Stomach (tissue), 7 donors: ENCODE measurements around a stretch of chr7.

DNA sequence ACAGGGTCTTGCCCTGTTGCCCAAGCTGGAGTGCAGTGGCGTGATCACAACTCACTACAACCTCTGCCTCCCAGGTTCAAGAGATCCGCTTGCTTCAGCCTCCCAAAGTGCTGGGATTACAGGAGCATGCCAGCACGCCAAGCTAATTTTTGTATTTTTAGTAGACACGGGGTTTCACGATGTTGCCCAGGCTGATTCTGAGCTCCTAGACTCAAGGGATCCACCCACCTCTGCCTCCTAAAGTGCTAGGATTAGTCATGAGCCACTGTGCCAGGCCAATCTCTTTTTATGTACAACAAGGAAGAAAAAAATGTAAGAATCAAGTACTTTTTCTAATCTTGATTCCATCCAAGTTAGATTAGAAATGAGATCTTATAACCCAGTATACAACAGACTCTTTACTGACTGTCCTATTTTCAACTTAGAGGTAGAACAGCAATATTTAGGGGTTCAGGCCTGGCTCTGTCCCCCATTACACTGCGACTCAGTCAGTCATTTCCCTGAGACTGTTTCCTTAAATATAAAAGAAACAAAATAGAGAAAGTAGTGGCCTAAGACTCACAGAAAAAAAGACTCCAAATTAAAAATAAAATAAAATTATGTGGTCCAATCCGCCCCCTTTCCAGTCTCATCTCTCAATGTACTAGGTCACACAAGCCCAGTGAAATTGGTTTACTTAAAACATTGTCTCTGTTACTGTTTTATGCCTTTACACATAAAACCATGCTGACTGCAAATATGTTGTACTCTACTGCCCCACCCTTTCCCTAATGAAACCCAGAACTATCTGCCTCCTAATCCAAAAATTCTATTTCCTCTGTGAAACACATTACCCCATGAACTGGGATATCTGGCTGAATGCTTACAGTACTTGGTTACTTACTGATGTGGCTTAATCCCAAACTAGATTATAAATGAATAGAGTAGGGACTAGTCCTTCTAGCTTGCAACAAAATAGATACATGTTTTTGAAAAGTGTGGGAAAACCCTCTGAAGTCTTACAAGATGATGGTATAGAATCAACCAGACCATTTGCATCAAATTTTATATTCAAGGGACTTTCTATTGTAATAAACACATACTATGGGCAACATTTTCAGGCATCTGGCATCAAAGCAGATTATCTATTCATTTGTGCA is 10.3 kb upstream of the KMT2E start:
- PRO-cap, result no peak
- RAMPAGE, long total RNA, 5 experiments, result no peak in any of the 5 experiments
- RRBS, result no CpG with 5 or more reads among the region's 7 CpGs

DNA sequence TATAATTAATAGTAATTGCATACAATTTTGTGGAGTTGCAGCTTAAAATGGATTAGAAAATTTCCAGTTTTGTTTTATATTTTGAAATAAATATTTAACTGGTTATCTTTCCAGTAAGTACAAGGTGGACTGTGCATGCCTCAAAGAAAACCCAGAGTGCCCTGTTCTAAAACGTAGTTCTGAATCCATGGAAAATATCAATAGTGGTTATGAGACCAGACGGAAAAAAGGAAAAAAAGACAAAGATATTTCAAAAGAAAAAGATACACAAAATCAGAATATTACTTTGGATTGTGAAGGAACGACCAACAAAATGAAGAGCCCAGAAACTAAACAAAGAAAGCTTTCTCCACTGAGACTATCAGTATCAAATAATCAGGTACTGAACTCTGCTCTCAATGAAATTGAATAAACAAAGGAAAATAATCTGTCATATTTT is 75.9 kb downstream of the KMT2E start:
- PRO-cap, result no peak
- RAMPAGE, long total RNA, 5 experiments, result start-site peak on the plus strand in 2 of 5 experiments, centred at positions 257 to 259 of the sequence, 41 to 121 reads per replicate
- RRBS, result no CpG with 5 or more reads among the region's 3 CpGs

GRCh38 chr7:105146392-105146818 is 132.4 kb downstream of the KMT2E start:
- PRO-cap, result no peak
- RAMPAGE, long total RNA, 5 experiments, result start-site peak on the minus strand in 2 of 5 experiments, at chr7:105146533-105146596 at its widest, 18 to 32 reads per replicate
- RRBS, result no CpG with 5 or more reads among the region's 2 CpGs

DNA sequence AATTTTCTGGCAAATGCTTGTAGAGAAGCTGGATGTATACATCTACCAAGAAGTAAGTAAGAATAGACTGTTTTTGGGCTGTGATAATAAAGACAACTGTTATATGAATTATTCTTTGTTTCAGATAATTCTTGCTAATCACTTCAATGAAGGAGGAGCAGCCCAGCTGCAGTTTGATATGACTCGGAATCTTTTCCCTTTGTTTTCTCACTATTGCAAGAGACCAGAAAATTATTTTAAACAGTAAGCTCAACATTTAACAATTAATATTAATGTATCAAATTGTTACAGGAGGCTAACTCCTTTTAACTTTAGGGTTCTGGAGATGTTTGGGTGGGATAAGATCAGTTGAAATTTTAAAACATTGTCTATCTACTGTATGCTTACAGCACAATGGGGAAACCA is 15.9 kb downstream of the EFCAB10 start:
- PRO-cap, result no peak
- RAMPAGE, long total RNA, 5 experiments, result no peak in any of the 5 experiments
- RRBS, result no CpG with 5 or more reads among the region's 1 CpG

- PRO-cap, result no peak
- RAMPAGE, long total RNA, 5 experiments, result no peak in any of the 5 experiments
- RRBS, result no CpG with 5 or more reads among the region's 5 CpGs
Measured at GRCh38 chr7:105875391-105875807, 1.0 kb downstream of the ATXN7L1 start.

- PRO-cap, result unidirectional peak, plus-strand start at chr7:106110341
- RAMPAGE, long total RNA, 5 experiments, result start-site peak on the minus strand in 1 of 5 experiments, at chr7:106110099-106110152 at its widest, 5 reads per replicate
- RRBS, result no CpG with 5 or more reads among the region's 3 CpGs
Measured at GRCh38 chr7:106110004-106110471, 2.1 kb downstream of the SYPL1 start.

DNA sequence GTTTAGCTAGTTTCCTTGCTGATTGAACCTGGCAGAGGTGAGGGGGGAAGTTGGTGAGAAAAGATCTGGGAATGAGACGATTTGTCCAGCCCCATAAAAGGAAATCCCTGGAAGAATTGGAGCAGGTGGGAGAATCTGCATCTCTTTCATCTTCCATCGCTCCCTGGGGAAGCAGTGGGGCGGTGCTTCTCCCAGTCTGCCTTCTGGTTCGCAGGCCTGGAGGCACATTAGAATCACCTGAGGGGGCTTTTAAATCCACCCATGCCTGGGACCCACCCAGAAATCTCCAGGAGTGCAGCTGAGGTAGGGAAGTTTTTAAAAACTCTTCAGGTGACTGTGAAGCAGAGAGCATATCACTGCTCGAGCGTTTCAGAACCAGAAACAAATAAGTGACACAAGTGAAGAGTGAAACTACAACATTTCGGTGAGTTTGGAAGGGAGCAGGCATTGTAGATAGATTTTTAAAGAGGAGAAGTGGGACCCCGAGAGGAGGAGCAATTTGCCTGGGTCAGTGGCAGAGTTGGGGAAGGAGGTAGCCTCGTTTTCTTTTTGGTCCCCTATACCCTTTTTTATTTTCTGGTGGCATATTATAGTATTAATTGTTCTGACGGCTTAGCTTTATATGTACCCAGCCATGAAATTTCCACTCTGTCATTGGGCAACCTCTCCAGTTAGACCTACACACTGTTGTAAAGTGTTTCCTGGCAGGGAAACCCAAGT is 26.8 kb upstream of the SYPL1 start:
- PRO-cap, result no peak
- RAMPAGE, long total RNA, 5 experiments, result no peak in any of the 5 experiments
- RRBS, result no CpG with 5 or more reads among the region's 10 CpGs

- PRO-cap, result no peak
- RAMPAGE, long total RNA, 5 experiments, result no peak in any of the 5 experiments
- RRBS, result no CpG with 5 or more reads among the region's 6 CpGs
Measured at GRCh38 chr7:106269675-106270256, 15.0 kb downstream of the NAMPT start.

DNA sequence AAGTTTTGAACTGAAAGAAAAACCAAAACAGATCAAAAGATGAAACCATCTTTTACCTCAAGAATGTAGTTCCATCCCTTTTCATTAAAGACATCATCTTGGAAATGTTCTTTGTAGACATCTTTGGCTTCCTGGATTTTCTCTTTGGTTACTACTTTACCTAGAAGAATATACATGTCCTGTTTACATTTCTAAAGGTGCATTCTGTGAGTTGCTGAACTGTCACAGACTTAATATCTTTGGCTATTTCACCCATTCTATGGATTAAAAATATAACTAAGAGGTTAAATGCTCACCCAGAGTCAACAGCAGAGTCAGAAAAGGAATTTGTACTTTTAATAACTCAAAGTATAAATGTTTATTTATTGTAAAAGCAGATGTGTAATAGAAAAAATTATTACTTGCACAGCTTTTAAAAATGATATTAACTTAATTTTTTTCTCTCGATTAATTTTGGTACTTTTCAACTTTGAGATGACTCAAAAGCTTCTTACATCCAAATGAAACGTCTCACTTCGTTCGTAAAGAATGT is 9.8 kb downstream of the NAMPT start:
- PRO-cap, result no peak
- RAMPAGE, long total RNA, 5 experiments, result start-site peak on the minus strand in 2 of 5 experiments, centred at positions 72 to 83 of the sequence, 8 to 67 reads per replicate
- RRBS, result no CpG with 5 or more reads among the region's 4 CpGs

- PRO-cap, result no peak
- RAMPAGE, long total RNA, 5 experiments, result no peak in any of the 5 experiments
- RRBS, result no CpG with 5 or more reads among the region's 10 CpGs
Measured at GRCh38 chr7:106276386-106276923, 8.3 kb downstream of the NAMPT start.

- PRO-cap, result bidirectional peak, plus-strand start at chr7:106283995, minus-strand start at chr7:106284001; bidirectional peak, plus-strand start at chr7:106284192, minus-strand start at chr7:106284195; bidirectional peak, plus-strand start at chr7:106284630, minus-strand start at chr7:106284321
- RAMPAGE, long total RNA, 5 experiments, result start-site peak on the minus strand in 2 of 5 experiments, at chr7:106284492-106284568 at its widest, 29 to 69 reads per replicate
- RRBS, result 2% methylated on average over 21 of the region's 76 CpGs
Measured at GRCh38 chr7:106283626-106284738, 801 bp downstream of the NAMPT start.

DNA sequence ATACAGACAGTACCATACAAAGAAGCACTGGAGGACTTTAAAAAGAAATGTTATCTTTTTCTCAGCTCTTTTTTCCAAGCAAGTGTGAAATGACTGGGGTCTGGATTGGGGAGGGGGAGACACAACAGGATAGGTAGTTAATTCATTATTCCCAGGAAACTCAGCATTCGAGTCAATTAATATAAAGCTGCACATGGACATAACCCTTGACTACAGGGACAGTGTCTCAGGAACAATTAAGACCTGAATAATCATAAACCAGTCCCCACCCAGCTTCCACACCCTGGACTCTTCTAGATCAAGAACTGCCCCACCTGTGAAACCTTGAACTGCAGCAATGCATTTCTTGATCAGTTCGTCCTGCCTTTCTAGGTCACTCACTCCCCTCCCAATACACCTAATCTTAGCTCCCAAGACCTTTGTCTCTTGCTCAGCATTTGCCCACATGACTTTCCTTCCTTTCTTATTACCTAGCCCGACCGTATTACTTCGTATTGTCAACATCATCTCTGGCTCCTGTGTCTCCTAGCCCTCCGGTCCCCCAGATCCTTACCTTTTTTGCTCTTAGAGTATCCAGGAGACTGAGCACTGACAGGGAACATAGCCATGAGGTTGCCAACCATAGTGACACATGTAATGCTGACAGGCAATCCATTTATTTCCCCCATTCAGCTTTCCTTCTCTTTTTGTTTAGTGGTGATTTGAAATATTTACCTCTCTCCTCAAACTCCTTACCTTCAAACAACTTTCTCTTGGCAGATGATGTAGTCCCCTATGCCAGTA is 5.5 kb upstream of the NAMPT start:
- PRO-cap, result no peak
- RAMPAGE, long total RNA, 5 experiments, result no peak in any of the 5 experiments
- RRBS, result no CpG with 5 or more reads among the region's 6 CpGs

- PRO-cap, result no peak
- RAMPAGE, long total RNA, 5 experiments, result no peak in any of the 5 experiments
- RRBS, result no CpG with 5 or more reads among the region's 4 CpGs
Measured at GRCh38 chr7:106365171-106365886, 80.5 kb upstream of the NAMPT start.

- PRO-cap, result no peak
- RAMPAGE, long total RNA, 5 experiments, result no peak in any of the 5 experiments
Measured at GRCh38 chr7:106414126-106414592, 129.4 kb upstream of the NAMPT start.

- PRO-cap, result no peak
- RAMPAGE, long total RNA, 5 experiments, result no peak in any of the 5 experiments
- RRBS, result no CpG with 5 or more reads among the region's 4 CpGs
Measured at GRCh38 chr7:106485869-106486956, 174.7 kb downstream of the CCDC71L start.

GRCh38 chr7:106530080-106530596 is 130.8 kb downstream of the CCDC71L start:
- PRO-cap, result no peak
- RAMPAGE, long total RNA, 5 experiments, result no peak in any of the 5 experiments
- RRBS, result no CpG with 5 or more reads among the region's 5 CpGs

GRCh38 chr7:106881595-106882038 is 16.5 kb downstream of the PIK3CG start:
- PRO-cap, result no peak
- RAMPAGE, long total RNA, 5 experiments, result no peak in any of the 5 experiments
- RRBS, result no CpG with 5 or more reads among the region's 7 CpGs

- PRO-cap, result no peak
- RAMPAGE, long total RNA, 5 experiments, result no peak in any of the 5 experiments
- RRBS, result no CpG with 5 or more reads among the region's 5 CpGs
Measured at GRCh38 chr7:107103253-107103976, 58.9 kb downstream of the PRKAR2B start.

- PRO-cap, result no peak
- RAMPAGE, long total RNA, 5 experiments, result no peak in any of the 5 experiments
- RRBS, result no CpG with 5 or more reads among the region's 4 CpGs
Measured at GRCh38 chr7:107171696-107172106, 2.9 kb downstream of the HBP1 start.

- PRO-cap, result no peak
- RAMPAGE, long total RNA, 5 experiments, result no peak in any of the 5 experiments
- RRBS, result no CpG with 5 or more reads among the region's 3 CpGs
Measured at GRCh38 chr7:107172107-107172885, 3.5 kb downstream of the HBP1 start.